Gastrocnemius medialis (tissue), 3 donors: ENCODE measurements around a stretch of chr14.

GRCh38 chr14:100349031-100349796, 25.9 kb downstream of the WARS1 start:
- PRO-cap, result no peak
- RAMPAGE, long total RNA, 3 experiments, result no peak in any of the 3 experiments

DNA sequence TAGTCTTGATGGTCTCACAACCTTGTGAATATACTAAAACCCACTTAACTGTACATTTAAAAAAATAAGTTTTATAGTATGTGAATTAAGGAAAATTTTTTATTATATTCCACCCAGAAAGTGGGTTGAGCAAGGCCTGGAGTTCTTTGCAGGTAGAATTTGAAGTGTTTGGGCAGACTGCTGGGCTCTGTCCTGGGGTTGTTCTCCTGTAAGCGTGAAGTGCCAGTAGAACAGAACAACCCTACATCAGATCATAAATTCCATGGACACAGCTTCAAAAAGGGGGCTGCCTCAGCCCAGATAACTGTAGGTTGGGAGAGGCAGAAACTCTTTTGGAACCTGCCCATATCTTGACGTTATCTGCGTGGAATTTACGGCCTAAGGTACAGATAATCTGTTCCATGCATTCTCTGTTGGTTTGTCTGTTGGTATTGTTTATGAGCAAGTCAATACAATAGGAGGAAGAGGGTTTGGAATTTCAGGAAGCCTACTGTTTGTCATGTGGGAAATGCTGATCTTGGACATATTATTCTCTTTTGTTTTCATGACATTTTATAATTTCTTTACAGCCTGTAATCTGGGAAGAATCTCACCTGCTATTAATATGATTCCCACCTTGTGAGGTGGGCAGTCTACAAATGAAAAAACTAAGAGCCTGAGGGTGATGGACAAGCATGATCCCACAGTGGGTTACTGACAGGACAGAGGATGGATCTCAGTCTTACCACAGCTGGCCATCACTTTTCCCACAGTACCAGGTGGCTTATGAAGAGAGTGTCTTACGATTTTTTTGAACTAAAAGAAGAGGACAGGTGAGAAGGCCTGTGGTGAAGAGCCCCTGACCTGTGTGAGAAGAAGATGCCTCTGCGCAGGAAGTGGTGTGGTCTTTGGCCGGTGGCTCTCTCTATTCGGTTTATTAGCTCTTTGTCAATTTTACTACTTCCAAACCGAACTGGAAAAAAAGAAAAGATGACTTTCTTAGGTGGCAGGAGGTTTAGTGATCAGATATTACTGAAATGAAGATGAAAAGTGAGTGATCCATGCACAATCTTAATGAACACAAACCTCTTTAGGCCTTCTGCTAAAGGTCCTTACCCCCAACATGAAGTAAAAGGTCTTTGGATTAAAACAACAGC, 15.1 kb downstream of the WARS1 start:
- PRO-cap, result no peak
- RAMPAGE, long total RNA, 3 experiments, result no peak in any of the 3 experiments

DNA sequence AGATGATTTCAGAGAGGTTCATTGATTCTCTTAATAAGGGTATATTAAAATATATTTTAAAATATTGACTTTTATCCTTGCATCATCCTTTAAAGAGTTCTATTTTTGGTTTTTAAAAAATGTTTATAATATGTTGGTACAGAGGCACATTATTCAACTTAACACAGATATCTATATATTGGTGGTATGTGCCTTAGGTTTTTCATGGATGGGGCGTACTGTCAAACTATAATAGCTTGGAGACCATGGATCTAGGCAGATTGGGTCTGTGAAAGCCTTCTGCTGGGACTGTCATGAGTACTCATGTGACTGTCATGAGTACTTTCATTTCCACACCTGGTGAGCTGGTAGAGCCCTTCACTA, 104.9 kb downstream of the BEGAIN start:
- PRO-cap, result no peak
- RAMPAGE, long total RNA, 3 experiments, result no peak in any of the 3 experiments

DNA sequence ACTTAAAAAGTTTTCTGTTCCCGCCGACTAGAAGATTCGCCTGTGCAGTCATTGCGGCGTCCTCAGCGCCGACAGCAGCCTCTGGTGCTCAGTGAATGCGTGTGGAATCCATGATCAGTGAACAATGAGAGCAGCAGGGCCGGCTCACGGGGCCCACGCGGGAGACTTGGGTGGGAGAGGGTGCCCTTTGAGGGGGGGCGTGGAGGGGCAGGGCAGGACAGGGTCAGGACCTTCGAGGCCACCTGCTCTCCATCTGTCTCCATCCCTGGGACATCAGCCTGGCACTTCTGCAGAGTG, 24.4 kb downstream of the BEGAIN start:
- PRO-cap, result no peak
- RAMPAGE, long total RNA, 3 experiments, result no peak in any of the 3 experiments

DNA sequence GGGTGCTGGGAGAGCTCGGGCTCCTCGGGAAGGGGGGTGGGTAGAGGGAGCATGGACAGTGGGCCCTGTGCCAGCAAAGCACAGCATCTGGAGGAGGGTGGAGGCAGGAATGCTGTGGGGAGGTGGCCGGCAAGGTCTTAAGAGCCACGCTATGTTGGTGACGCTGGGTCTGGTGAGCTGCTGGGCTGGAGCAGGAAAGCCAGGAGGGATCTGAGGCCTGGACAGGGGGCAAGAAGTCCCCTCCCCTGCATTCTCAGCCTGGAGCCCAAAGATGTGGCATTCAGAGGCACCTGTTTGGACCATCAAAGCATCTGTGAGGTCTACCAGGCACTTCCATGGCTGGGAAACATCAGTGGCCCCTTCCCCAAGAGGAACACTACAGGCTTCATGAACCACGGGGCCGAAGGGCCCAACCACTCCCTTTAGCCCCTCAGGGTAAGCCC, 48.1 kb upstream of the DLK1 start:
- PRO-cap, result no peak
- RAMPAGE, long total RNA, 3 experiments, result no peak in any of the 3 experiments

- PRO-cap, result no peak
- RAMPAGE, long total RNA, 3 experiments, result no peak in any of the 3 experiments
These were observed 64.1 kb downstream of the DLK1 start for GRCh38 chr14:100790723-100791289.

GRCh38 chr14:100842575-100843416, 60.7 kb downstream of the RTL1 start:
- PRO-cap, result no peak
- RAMPAGE, long total RNA, 3 experiments, result no peak in any of the 3 experiments

DNA sequence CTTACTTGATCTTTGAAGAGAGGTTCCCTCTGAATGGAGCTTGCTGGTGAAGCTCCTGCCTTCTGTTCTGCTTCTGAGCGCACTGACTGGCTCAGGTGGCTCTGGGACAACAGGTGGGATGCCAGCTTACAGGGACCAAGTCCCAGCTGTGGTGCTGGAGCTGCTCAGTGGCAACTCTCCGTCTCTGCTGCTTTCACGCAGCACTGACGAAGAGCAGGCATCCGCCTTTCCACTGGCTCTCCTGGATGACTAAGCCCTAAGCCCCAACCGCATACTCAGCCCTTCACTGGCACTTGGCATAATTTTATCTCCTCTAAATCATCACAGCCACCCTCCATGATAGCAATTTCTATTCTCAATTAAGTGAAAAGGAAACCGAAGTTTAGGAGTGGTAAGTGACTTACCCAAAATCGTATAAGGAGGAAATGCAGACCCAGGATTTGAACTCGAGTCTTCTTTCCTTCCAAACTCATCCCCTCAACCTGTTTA, 3.7 kb upstream of the RTL1 start:
- PRO-cap, result no peak
- RAMPAGE, long total RNA, 3 experiments, result no peak in any of the 3 experiments

GRCh38 chr14:100923947-100924530, 20.5 kb upstream of the RTL1 start:
- PRO-cap, result no peak
- RAMPAGE, long total RNA, 3 experiments, result no peak in any of the 3 experiments

DNA sequence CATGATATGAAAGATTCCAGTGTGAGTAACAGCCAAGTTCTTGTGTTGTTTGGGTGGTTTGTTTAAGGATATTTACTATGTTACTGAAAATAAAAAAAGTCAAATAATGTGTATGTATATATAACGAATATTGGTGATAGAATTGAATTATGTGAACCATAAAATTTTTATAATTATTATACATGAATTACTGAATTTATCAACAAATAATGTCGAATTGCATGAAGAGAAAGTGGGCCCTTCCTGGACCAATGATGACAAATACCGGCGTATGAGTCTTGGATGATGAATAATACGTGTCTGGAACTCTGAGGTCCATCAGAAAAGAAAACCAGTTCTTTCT, 65.2 kb upstream of the RTL1 start:
- PRO-cap, result no peak
- RAMPAGE, long total RNA, 3 experiments, result no peak in any of the 3 experiments

DNA sequence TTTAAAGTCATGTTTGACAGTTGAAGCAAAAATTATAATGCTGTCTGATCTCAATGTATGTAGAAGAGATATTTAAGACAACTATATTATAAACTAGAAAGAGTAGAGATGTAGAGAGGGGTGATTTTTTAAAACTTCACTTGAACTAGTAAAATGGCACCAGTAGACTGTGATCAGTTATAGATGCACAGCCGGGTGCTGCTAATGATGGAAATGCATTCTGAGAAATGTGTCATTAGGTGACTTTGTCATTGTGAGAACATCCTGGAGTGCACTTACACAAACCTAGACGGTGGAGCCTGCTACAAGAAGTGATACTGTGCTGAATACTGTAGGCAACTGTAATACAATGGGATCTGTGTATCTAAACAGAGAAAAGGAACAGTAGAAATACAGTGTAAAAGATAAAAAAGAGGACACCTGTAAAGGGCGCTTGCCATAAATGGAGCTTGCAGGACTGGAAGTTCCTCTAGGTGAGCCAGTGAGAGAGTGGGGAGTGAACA, 376.4 kb upstream of the RTL1 start:
- PRO-cap, result no peak
- RAMPAGE, long total RNA, 3 experiments, result no peak in any of the 3 experiments

GRCh38 chr14:101402886-101403733, 358.4 kb upstream of the PPP2R5C start:
- PRO-cap, result no peak
- RAMPAGE, long total RNA, 3 experiments, result no peak in any of the 3 experiments

- PRO-cap, result no peak
- RAMPAGE, long total RNA, 3 experiments, result no peak in any of the 3 experiments
These were observed 202.1 kb upstream of the PPP2R5C start for GRCh38 chr14:101559453-101559791.

GRCh38 chr14:101590001-101590405, 171.5 kb upstream of the PPP2R5C start:
- PRO-cap, result no peak
- RAMPAGE, long total RNA, 3 experiments, result no peak in any of the 3 experiments

- PRO-cap, result no peak
- RAMPAGE, long total RNA, 3 experiments, result no peak in any of the 3 experiments
These were observed 165.2 kb upstream of the PPP2R5C start for GRCh38 chr14:101596392-101596690.

DNA sequence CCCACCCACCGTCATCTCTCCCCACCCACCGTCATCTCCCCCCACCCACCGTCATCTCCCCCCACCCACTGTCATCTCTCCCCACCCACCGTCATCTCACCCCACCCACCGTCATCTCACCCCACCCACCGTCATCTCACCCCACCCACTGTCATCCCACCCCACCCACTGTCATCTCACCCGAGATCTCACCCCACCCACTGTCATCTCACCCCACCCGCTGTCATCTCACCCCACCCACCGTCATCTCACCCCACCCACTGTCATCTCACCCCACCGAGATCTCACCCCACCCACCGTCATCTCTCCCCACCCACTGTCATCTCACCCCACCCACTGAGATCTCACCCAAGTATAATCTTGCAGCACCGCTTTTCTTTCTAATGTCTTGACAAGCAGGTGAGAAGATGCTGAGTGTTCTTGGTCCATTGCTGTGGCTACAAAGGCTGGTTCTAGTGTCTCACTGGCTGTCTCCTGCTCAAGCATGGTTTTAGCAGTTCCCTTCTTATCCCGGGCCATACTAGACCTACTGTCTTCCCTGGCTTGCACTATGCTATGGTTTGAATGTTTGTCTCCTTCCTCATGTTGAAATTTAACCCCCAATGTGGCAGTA, 48.0 kb upstream of the PPP2R5C start:
- PRO-cap, result no peak
- RAMPAGE, long total RNA, 3 experiments, result no peak in any of the 3 experiments

GRCh38 chr14:101715226-101715996, 46.1 kb upstream of the PPP2R5C start:
- PRO-cap, result no peak
- RAMPAGE, long total RNA, 3 experiments, result no peak in any of the 3 experiments

DNA sequence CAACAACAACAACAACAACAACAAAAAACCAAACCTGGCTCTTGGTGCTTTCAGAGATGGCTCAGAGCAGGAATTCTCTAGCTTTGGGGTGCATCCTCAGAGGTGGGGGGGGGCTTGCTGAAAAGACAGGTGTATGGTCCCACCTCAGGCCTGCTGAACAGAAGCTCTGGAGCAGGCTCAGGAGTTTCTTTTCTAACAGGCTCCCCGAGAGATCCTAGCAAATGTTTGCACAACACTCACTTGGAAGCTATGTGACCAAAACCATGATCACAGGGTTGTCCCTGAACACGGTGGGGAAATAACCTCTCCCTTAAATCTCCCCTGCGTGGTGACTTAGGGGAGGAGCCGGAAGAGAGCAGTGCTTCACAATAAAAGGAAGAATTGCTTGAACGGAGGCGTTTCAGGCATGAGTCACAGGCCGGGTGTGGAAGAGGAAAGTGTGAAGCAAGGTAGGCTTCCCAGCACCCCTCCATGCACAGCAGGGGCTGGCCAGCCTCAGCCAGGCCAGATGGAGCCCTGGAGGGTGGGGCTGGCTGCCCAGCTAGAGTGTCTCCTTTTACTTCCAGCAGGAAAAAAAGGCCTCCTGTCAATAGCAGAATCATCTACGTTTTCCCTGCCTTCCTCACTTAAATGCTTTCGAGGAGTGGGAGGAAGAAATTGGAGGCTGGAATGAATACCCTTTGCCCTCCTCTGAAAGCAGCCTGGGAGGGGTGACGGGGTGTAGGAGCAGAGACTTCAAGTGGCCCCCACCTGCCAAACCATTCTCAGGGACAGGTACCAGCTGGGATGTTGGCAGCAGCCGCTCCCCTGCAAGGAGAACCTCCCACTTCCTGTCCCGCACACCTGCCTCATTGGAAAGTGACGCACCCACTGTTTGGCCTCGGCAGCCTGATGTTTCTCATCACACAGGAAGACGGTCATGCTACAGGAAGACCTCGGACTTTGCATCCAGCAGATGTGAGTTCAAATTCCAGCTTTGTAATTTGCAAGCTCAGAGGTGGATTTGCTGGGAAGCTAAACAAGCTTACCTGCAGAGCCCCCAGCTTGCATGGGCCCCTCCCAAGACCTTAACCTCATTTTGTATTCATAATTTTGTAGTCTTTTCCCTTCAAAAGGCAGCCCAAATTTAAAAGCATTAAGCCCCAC, 30.1 kb upstream of the PPP2R5C start:
- PRO-cap, result unidirectional peak, plus-strand start at position 904 of the sequence
- RAMPAGE, long total RNA, 3 experiments, result no peak in any of the 3 experiments

DNA sequence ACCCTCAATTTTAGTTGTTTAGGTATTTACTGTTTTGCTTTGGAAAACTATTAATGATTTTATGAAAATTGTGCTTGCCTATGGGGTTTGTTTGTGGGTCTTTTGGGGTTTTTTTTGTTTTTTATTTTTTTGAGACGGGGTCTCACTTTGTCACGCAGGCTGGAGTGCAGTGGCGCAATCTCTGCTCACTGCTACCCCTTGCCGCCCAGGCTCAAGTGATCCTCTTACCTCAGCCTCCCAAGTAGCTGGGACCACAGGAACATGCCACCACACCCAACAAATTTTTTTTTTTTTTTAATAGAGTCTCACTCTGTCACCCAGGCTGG, 1.6 kb downstream of the PPP2R5C start:
- PRO-cap, result no peak
- RAMPAGE, long total RNA, 3 experiments, result no peak in any of the 3 experiments

DNA sequence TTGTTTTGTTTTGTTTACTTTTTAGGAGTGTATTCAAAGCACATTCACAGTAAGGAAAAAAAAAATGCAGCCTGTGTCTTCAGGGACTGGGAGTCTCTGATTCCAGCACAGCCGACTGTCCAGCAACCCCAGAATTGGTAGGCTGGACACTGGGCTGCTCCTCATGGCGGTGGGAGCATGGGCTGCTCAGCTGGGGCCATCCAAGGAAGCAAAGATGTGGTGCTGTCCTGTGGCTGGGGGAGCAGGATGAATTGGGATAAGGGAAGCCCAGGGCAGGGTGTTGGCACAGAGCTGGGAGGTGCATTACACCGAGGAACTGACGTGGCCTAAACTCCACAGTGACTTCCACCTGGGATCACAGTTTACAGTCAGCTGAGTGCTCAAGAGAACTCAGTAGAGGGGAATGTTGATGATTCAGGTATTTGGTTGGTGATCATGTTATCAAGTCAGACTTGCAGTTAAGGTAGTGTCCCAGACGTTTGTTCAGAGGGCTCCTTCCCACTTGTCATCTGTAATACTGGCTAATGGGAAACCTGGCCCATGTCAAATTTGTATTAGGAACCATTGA, 73.6 kb downstream of the PPP2R5C start:
- PRO-cap, result no peak
- RAMPAGE, long total RNA, 3 experiments, result no peak in any of the 3 experiments